CD14-positive monocyte (primary cell): ENCODE measurements around a stretch of chr2.

DNA sequence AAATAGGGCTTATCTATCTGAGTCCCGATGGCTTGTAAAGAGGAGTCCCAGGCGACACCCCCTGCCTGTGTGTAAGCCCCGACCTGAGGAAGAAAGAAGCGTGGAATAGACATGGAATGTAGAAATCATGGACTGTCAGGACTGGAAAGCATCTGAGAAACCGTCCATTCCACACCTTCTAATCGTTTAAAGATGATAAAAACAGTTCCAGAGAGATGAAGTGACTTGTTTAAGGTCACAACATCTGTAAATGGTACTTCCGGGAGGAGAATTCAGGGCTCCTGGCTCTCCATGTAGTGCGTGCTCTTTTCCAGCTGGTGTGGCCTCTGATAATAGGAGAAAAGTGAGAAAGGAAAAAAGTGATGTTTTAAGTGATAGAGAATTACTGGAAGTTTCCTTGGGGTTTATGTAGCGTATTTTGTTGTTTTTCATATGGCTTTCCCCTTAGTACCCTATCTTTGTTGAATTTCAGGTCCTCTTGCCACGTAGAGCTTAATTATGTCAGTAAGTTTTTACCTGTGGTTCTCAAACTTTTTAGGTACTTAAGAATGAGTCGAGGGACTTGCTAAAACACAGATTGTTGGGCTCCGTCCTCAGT lies 660 bp downstream of the C2orf49 start:
- CAGE, long polyA plus RNA: no peak

DNA sequence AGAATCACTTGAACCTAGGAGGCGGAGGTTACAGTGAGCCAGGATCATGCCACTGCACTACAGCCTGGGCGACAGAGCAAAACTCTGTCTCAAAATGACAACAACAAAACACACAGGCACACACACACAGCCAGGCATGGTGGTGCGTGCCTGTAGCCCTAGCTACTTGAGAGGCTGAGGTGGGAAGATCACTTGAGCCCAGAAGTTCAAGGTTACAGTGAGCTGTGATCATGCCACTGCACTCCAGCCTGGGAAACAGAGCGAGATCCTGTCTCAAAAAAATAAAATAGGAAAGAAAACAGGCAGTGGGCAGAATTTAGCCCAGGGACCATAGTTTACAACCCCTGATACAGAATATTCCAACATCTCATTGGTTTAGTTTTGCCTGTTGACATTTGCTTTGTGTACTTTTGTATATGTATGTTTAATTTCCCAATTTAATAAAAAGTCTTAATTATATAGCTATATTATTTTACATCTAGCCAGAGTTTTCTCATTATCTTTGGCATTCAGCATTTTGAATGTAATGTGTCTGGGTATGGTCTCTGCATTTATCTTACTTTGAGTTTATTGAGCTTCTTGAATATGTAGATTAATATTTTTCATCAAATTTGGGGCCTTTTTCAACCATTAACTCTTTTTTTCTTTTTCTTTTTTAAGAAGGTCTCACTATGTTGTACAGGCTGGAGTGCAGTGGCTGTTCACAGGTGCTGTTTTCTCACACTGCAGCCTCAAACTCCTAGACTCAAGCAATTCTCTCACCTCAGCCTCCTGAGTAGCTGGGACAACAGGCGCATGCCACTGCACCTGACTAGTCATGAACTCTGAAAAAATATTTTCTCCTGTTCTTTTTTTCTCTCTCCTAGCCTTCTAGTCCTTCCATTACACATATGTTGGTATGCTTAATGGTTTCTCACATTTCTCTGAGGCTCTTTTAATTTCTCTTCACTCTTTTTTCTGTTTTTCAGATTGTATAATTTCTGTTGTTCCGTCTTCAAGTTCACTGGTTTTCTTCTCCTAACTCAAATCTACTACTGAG lies 19.3 kb downstream of the C2orf49 start:
- CAGE, long polyA plus RNA: no peak

GRCh38 chr2:105369255-105369551 lies 29.6 kb downstream of the FHL2 start:
- CAGE, long polyA plus RNA: no peak

- CAGE, long polyA plus RNA: no peak
These were observed 17.9 kb downstream of the FHL2 start for GRCh38 chr2:105380835-105381424.

GRCh38 chr2:105393243-105393710 lies 5.6 kb downstream of the FHL2 start:
- CAGE, long polyA plus RNA: no peak

DNA sequence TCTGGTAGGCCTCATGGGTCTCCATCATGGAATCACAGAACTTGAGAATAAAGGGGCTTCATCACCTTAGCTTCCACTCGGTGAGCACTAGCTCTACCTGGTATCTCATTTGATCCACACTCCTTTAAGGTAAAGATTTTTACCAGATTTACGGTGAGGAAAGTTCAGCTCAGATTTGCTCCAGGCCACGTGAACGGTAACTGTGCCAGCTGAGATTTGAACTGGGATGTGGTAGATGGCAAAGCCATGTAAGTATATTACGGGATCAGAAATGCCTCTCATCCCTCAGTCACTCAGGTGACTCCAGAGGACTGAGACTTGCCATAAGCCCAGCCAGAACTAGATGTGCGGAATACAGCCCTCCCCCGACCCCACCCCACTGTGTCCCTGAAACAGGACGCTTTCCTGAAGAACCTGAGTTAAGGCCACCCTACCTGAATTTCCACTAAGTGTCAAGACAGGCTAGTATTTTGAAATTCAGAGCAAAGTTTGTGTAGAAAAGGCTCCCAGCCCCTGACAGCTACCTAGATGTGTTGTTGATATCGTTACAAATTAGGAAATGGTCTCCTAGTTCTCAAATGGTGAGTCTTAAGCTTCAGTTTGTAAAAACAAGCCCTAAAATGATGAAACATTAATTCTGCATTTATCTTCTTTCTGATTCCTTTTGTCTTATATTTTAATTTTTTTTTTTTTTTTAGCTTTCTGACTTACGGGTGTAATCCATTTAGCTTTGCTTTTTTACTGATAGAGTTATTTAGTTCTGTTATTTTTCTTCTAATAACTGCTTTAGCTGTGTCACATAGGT lies 1.4 kb upstream of the FHL2 start:
- CAGE, long polyA plus RNA: no peak

DNA sequence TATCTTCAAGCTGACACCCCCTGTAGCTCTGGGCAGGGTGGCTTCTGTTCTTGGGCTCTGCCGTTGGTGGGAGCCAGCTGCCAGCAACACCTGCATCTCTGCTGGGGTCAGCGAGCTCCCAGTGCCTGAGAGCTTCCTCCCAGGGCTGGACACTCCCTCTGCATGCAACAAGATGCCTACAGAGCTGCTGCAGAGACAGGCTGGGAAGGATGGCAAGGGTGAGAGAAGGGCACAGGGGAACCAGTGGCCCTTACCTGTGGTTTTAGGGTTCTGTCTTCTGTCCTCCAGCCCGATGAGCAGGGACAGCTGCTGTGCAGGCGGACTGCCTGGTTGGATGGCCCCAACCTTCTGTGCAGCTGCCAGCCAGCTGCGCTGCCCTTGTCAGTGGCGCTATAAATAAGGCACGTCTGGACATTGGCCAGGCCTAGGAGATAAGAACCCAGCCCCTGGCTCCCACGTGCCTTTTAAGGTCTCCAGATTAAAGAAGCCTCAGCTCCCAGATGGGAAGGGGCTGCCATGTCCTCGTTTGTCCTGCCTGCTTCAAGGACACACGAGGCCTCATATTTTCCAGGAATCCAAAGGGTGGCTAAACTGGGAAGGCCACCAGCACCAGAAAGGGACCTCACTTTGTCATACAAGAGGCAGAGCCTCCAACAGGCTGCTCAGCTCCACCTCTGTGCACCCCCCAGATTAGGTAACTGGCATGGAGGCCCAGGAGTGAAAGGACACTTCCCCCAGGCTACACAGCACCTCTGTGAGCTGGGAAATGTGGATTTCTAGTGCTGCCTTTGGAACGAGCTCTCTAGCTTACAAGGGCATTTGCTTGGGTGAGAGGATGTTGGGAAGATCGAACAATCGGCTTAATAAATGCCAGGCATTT lies 39.5 kb upstream of the FHL2 start:
- CAGE, long polyA plus RNA: no peak

DNA sequence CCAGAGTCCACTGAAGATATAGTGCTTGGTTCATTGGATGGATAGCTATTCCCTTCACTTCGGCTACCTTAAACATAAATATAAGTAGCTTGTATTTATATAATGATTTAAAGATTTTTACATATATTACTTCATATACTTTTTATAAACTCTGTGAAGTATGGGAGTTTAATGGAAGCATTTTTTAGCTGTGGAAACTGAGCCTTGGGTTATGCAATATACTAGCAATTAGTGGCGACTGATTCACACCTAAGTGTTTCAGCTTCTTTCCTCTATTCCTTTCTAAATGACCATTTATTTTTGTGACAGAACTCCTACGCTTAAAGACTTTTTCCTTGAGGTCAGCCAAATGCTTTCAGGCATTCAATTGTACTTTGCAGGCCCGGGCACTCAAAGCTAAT lies 116.5 kb upstream of the FHL2 start:
- CAGE, long polyA plus RNA: no peak

- CAGE, long polyA plus RNA: no peak
These were observed 139.7 kb upstream of the NCK2 start for GRCh38 chr2:105604845-105605522.

GRCh38 chr2:105746418-105747255 lies 1.9 kb downstream of the NCK2 start:
- CAGE, long polyA plus RNA: no peak

DNA sequence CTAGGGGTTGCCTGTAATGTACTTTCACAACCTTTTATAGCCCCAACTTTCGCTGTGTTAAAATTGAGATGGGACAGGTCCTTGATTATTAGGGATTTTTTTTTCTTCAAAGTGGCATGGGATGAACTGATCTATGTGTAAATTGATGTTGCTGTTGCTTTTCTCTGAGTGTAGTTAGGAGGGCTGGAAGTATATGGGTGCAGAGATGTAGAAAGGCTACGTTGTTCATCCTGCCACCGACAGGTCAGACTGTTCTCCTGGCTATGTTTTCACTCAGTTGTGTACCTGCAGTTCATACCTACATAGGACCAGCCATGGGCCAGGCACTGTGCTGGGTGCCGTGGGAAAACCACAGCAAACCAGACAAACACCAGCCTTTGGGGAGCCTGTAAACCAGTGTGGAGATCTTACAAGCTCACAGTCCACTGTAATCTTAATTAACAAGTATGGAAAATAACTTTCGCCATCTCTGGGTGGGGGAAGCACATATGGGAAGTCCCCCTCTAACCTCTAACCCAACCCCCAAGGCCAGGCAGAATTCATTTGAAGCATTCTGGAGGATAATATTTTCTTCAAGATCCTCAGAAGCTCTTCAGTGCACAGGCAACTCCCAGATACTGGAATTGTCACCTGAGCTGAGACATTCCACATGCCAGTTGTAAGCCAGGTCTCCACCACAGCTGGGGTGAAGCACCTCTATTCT lies 12.7 kb downstream of the NCK2 start:
- CAGE, long polyA plus RNA: no peak

DNA sequence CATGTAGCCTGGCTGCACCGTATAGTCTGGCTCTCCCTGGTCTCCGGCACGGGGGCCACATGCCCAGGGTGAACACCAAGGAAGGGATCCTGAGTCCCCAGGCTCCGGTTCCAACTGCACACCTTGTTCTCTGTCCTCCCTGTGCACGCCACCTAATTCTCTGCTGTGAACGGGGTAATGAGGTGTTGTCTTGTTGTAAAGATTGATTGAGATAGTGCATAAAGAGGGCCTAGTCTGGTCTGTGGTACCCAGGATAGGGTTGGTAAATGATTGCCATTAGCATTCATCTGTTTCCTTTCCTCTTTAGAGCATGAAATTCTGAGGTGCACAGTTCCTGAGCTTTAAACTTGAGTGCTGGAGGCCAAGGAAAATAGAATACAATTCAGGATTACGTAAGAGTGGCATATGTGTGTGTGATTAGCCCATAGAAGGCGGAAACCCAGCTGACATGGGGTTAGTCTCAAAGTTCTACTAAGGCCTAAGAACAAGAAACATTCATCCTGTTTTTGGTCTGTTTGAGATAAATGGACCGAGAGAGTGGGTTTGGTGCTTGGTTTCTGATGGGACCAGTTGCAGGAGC lies 55.5 kb downstream of the NCK2 start:
- CAGE, long polyA plus RNA: no peak

- CAGE, long polyA plus RNA: no peak
These were observed 71.6 kb downstream of the NCK2 start for GRCh38 chr2:105816268-105816743.

DNA sequence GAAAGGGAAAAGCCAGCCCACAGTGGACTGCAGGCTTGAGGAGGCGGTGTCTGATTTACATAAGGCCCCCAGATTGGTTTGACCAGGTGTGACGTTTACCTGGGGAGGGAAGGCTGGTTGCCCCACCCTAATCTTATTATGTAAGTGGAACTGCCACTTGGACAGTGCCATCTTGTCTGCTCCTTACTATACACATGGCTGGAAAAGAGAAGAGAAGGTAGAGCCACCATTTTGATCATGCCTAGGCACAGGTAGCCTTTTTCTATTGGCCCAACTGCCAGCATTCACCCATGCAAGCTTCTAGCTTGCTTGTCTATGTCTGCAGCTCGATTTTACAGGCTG lies 131.5 kb upstream of the ECRG4 start:
- CAGE, long polyA plus RNA: no peak

GRCh38 chr2:106009031-106009526 lies 56.4 kb upstream of the ECRG4 start:
- CAGE, long polyA plus RNA: no peak

DNA sequence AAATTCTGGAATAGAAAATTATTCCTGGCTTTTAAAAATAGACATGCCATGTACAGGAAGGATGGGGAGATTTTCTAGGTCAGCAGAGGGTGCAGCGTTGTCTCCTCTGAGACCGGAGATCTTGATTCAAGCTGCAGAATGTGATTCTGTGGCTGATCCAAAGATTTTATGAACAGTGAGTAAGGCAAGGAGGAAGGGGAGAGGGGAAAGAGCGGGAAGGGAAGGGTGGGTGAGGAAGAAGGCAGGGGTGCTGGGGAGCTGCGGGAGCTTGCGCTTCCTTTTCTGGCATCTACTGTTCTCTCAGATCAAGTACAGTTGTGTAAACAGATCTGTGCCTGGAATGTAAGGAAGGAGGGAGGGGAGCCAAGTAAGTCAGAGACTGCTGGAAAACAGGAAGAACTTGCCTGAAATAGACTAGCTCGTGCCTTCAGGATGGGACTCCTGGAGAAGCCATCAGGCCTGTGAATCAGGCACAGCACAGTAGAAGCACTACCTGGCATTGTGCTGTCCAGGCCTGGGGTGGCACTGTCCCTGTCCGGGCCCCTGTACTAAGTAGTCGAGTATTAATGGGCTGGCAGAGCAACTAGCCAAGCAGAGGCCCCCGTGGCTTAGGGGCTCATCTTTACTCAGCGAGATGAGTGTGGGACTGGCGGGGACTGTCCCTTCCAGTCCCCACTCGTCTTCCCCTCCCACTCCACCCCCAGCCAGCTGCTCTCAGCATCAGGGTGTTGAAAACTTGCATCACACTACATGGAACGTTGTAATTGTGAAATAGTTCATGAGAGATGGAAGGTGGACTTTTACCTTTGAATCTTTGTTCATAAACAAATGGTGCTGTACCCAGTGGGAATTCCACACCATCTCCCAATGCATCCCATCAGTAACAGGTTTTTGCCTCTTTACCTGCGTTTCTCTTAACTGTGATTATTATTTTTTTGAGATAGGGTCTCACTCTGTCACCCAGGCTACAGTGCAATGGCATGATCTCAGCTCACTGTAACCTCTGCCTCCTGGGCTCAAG lies 34.8 kb upstream of the ECRG4 start:
- CAGE, long polyA plus RNA: no peak

GRCh38 chr2:106085241-106086183 lies 20.0 kb downstream of the ECRG4 start:
- CAGE, long polyA plus RNA: no peak

DNA sequence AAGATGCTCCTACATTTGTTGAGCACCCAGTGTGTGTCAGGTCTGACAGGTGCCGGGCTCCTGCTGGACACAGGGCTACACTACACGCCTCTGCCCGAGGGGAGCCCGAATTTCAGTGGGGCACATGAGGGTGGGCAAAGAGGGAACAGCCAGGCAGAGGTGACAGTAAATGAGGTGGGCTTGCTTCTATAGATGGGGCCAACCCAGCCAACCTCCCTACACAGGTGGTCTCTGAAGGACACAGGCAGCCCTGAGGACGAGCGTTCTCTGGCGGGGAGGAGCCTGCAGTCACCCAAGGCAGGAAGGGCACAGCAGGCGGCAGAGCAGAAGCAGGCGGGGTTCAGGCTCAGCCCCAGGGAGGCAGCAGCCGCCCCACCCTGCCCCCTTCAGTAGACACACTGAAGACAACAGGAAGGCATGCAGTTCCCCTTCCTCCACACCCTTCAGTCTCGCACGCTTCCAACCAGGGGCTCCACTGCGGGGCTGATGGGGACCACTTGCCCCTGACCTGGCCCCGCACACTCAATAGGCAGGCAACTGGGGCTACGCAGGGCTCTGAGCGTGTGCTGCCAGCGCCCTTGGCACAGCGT lies 30.2 kb downstream of the ECRG4 start:
- CAGE, long polyA plus RNA: no peak

DNA sequence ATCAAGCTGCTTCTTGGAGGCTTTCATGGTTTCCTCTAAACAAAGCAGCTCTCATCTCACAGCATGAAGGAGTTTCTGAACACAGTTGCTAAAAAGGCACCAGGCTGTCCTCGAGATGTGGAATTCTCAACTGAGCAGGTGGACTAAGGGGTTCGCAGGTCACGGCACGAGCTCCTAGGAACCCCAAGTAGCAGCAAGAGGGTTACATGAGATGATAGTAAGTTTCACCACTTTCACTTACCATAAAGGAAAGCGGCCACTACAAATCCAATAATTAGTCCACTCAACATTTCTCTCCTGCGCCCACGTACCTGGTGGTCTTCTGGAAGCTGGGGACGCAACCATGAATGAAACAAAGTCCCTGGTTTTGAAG lies 44.9 kb downstream of the ECRG4 start:
- CAGE, long polyA plus RNA: no peak

DNA sequence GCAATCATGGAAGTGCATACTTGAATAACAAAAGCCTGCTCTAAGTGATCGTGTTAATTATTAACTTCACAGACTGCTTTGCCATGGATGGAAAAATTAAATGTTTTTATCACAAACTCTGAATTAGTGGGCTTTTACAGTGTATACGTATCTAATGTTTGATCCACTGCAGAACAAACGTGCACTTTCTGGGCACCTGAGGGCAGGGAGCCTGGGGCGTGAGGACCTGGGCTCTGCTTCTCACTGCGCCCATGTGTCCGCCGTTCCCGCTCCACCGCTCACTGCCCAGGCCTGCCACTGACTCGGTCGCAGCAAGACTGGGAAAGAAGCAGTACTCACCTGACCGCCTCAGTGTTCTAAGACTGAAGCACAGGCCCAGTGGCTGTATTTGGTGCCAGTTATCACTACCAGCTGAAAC lies 48.0 kb downstream of the ECRG4 start:
- CAGE, long polyA plus RNA: no peak